ENCODE measurements around the genes CENPT, CTRL and SLC7A6OS.

GRCh38 chr16:67825113-67825505 is 17.0 kb upstream of the THAP11 start:
- RRBS, 2 experiments: no CpG with 5 or more reads among the region's 8 CpGs

DNA sequence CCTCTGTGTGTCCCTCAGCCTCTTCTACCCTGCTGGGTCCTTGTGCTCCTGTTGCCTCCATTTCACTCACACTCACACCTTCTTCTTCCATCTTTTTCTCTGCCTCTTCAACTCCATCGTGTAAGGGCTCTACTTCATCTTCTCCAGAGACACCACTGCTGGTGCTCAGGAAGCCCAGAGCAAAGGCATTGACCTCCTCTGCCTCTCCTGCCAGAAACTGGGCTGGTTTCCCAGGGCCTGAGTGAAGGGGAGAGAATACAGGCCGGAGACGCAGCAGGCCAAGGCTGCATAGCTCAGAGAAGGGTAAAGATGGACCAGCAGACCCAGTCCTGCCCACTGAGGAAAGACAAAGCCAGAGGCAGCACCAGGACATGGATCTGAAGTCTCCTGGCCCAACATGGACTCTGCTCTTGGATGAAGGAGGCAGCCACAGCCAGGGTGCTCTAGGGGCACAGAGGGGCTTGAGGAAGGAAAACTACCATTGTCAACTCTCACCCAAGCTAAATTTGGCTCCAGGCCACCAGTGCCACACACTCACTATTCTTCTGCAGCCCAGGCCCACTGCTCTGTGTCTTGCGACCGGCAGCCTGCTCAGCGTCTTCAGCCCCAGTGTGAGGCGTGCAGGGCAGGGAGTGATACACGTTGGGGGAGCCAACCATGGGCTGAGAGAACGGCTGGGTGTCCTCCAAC is 12.1 kb upstream of the THAP11 start:
- RRBS, 2 experiments: no CpG with 5 or more reads among the region's 9 CpGs

- RRBS, 2 experiments: 1 to 2% methylated on average over 2 to 11 of the region's 35 CpGs
These were observed 8.4 kb upstream of the THAP11 start for GRCh38 chr16:67833732-67834082.

- RRBS, 2 experiments: under 1 to 2% methylated on average over 28 to 29 of the region's 65 CpGs
These were observed at the start of gene CENPT for GRCh38 chr16:67847071-67848188. TSS of gene CENPT (minus strand) at chr16:67847693.

DNA sequence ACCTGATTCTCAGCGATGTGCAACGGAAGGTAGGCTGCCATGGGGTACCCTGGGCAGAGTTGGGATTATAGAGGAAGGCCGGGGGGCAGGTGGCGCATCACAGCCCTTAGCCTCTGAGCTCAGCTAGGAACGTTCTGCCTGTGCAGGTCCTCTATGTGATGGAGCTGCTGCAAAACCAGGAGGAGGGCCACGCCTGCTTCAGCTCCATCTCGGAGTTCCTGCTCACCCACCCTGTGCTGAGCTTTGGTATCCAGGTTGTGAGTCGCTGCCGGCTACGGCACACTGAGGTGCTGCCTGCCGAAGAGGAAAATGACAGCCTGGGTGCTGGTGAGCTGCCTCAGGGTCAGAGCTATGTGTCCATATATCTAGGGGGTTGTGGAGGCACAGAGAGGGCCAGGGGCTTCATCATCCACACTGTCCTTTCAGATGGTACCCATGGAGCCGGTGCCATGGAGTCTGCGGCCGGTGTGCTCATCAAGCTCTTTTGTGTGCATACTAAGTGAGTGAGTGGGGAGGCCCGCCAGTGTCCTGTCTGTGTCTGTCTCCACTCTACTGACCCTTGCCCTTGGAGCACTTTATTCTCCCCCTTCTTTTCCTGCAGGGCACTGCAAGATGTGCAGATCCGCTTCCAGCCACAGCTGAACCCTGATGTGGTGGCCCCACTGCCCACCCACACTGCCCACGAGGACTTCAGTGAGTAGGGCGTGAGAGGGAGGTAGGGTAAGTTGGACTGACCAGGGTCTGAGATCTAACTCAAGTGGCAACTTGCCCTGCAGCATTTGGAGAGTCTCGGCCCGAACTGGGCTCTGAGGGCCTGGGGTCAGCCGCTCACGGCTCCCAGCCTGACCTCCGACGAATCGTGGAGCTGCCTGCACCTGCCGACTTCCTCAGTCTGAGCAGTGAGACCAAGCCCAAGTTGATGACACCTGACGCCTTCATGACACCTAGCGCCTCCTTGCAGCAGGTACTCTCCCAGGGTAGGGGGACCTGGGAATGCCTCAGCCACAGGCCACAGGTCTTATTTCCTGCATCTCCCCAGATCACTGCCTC is 5.5 kb upstream of the NRN1L start:
- RRBS, 2 experiments: no CpG with 5 or more reads among the region's 28 CpGs

GRCh38 chr16:67908480-67909000 is 15.5 kb downstream of the PSKH1 start:
- RRBS, 2 experiments: no CpG with 5 or more reads among the region's 12 CpGs

- RRBS, 2 experiments: no CpG with 5 or more reads among the region's 9 CpGs
These were observed 2.8 kb downstream of the CTRL start for GRCh38 chr16:67928767-67929355.

DNA sequence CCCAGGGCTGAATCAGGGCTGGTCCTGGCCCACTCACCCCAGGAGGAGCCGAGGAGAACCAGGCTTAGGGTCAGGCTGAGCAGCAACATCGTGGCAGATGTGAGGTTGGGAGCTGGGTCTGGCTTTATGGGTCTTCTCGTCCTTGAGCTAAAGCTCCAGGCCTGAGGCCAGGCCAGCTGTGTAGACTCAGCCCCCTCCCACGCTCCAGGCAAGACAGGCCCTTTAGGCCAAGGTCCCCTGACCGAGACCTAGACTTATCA is at the start of gene CTRL:
TSS of gene CTRL (minus strand) at position 99 of the 260 bp plus-strand sequence.
- RRBS, 2 experiments: no CpG with 5 or more reads among the region's 5 CpGs

DNA sequence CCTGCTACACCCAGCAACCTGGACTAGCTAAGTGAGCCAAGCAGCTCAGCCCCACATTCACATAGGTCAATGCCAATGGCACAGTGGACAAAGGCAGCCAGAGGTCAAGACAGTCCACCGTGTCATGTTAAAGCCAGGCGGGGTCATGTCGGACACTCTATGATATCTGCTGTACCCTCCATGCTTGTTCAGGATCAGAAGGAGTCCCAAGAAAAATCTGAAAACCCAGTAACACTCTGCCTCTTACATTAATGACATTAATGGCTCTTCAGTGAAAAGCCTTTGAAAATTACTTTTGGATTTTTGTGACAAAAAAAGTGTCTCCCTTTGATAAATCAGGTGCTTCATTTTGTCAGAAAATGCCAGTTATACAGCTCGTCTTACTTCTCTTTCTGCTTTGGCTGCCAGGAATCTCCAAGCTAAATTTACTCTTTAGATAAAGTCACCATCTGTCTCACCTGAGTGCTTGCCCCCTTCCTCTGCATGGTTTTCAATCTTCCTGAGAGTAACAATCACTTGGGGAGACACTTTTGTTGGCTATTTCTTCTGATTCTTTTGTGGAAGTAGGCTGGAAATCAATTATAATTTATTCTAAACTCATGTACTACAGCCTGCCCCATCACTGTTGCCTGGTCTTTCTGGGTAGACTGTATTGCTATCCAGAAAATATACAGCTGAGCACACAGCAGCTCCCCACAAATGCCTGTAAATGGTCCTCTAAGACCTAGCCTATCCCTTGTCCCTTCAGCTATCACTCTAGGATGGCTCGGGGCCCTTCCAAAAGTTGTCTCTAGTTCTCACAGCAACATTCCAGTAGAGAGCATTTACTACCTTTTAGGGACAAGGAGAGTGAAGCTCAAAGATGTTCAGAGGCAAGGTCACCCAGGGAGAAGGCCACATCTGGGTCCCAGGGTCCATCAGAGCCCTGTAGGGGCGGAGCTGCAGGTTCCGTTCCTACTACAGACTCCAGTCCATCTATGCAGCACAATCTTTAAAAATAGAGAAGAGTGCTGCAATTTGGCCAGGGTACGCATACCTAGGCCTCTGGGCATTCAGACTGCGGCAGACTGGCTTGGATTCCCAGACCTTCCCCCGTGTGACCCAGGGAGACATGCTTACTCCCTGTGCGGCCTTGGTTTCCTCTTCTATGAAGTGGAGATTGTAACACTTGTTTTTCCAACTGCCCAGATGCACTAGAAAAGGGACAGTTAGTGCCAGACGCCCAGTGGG is 3.0 kb downstream of the SLC12A4 start:
- RRBS, 2 experiments: no CpG with 5 or more reads among the region's 12 CpGs

DNA sequence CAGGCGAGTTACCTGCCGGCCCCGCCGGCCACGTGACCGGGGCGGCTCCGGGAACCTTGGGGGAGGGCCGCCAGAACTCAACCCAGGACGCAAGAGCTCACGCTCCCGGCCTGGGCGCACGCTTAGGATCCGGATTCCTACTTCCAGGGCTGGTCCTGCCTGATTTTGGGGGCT is 209 bp upstream of the ESRP2 start:
- RRBS, 2 experiments: under 1 to 2% methylated on average over 5 of the region's 15 CpGs

DNA sequence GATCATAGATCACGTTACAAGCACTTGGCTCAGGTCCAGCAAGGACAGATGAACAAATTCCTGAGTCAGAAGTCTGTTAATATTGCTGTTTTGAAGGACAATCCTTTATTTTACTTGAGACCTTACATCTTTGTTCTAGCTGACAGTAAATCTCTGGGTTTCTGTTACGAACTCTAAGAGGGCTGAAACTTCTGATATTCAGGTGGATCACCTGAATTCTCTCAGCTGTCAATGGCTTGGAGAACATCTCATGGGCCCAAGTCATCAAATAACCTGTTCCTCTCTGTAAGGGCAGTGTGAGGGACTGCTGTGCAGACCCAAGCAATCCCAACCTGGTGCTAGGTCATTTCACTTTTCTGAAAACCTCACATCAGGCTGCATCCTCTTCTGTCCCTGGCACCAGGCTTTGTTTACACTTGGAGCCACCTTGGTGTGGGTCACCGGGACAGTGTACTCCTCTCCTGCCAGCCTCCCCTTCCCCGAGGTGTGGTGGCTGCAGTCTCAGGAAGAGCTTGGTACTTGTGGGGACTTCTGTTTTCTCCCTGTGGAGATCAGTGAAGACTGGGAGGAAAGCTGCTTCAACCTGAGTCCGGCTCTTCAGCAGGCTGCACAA is 12.6 kb downstream of the SLC7A6OS start:
- RRBS, 2 experiments: no CpG with 5 or more reads among the region's 5 CpGs

- RRBS, 2 experiments: 1 to 2% methylated on average over 8 of the region's 87 CpGs
These were observed at the start of gene SLC7A6OS for GRCh38 chr16:68310140-68311212. TSS of gene SLC7A6OS (minus strand) at chr16:68310946.

GRCh38 chr16:68356380-68356887 is 45.6 kb downstream of the PRMT7 start:
- RRBS, 2 experiments: 83 to 85% methylated on average over 14 of the region's 20 CpGs

DNA sequence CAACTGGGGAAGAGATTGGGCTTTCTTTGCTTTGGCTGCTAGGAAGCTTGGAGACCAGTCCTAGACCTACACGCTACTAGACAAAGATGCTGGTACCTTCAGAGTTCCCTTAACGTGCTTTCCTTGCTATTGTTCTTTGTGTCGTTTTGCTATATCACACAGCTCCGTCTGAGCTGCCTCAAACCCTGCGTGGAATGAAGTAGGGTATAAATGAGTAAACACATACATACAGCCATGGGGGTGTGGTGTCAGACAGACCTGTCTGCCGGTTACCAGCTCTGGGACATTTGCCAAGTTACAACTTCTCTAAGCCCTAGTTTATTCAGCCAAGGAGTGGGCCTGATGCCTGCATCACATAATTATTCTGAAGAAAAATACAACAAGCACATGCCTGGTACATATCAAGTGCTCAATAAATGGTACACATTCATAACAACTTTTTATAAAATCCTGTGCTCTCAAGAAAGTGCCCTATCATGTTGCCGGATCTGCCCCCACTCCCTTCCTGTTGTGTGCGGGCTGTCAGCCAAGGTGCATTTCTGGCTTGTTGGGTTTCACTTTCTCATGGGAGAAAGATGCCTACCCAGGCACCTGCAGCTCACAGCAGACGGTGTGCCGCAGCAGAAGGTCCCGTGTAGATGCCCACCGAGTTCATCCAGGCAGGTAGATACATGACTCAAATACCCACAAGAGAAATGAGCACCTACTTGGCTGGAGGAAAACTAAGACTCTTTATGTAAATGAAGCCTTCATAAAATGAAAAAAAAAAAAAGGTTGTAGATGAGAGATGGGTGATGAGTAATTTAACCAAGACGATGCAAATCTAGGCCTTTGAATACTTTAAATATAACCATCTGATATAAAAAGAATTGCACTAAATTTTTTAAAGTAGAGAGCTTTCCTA is 30.4 kb downstream of the SMPD3 start:
- RRBS, 2 experiments: no CpG with 5 or more reads among the region's 13 CpGs

- RRBS, 2 experiments: no CpG with 5 or more reads among the region's 7 CpGs
These were observed 24.7 kb downstream of the ZFP90 start for GRCh38 chr16:68563578-68564316.

DNA sequence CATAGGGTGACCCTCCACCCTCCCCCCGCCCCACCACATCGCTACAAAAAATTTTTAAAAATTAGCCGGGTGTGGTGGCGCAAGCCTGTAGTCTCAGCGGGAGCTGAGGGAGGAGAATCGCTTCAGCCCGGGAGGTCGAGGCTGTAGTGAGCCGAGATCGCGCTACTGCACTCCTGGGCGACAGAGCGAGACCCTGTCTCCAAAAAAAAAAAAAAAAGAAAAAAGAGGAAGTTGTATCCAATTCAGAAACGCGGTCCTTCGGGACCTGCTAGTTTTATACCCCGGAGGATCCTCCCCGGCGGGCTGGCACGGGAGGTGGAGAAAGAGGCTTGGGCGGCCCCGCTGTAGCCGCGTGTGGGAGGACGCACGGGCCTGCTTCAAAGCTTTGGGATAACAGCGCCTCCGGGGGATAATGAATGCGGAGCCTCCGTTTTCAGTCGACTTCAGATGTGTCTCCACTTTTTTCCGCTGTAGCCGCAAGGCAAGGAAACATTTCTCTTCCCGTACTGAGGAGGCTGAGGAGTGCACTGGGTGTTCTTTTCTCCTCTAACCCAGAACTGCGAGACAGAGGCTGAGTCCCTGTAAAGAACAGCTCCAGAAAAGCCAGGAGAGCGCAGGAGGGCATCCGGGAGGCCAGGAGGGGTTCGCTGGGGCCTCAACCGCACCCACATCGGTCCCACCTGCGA is 432 bp upstream of the CDH3 start:
- RRBS, 2 experiments: 0% methylated on average over 3 to 5 of the region's 41 CpGs

GRCh38 chr16:68821737-68822312 is 21.5 kb upstream of the TANGO6 start:
- RRBS, 2 experiments: no CpG with 5 or more reads among the region's 7 CpGs

DNA sequence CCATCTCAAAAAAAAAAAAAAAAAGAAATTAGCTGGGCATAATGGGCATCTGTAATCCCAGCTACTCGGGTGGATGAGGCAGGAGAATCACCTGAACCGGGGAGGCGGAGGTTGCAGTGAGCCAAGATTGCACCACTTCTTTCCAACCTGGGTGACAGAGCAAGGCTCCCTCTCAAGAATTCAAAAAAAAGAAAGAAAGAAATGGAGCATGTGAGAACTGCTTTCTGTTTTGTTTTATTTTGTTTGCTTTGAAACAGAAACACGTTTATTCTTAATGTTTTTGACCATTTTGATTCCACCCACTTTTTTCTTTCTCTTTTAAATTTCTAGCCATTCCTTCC is 47.9 kb downstream of the TANGO6 start:
- RRBS, 2 experiments: no CpG with 5 or more reads among the region's 4 CpGs

GRCh38 chr16:68927442-68927977 is 84.2 kb downstream of the TANGO6 start:
- RRBS, 2 experiments: no CpG with 5 or more reads among the region's 5 CpGs

DNA sequence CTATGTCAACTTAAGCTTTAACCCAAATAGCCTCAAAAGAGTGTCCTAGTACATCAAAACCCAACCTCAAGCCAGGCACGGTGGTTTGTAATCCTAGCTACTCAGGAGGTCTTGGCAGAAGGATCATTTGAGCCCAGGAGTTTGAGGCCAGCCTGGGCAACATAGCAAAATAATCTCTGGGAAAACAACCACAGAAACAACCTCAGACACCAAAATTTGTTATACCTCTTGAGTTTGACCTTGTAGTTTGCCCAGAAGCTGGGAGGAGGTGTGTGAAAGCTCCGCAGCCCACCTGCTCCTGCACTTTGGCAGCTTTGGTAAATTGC is 12.8 kb upstream of the HAS3 start:
- RRBS, 2 experiments: no CpG with 5 or more reads among the region's 2 CpGs